ENCODE data around the genes AAAS and PCBP2.

DNA sequence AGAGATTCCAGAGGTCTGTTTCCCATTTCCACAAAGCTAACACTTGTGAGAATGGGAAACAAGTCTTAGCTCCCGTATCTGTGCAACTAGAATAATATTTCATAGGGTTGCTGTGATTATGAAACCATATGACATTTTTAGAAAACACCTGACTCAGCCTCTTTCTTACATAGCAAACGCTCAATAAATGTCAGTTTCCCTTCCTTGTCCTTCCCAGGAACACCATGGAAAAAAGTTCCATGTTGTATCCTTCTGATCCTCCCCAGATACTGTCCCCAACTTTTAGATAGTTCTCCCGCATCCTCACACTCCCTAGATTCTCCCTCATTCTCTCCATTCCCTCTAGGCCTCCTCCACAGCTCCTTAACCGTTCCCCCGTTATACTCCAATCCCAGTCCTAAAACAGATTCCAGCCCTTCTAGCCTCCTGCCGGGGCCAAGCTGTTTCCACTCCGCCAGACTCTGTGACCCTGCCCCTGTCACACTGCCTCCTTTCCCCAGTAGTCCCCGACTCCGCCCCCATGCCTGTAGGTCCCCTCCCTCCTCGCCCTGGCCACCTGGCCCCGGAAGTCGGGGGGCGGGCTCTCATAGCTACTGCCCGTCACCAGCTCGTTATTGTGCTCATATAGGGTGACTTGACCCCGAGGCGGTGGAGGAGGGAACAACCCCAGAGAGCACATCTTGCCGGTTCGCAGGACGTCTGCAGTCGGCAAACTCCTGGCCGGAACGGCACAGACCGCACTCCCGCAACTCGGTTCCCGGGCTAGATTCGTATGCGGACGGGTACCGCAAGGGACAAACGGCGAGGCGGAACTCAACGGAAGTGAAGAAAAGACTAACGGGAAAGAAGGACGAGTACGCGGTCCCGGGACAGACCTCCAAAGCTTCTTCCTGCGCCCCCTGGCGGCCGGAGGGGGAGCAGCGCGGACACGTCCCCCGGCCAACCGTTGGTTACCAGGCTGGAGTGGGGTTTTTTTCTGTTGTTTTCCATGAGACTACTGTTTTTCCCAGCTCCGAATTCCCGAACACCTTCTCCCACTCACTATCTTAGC lies at the start of gene AAAS:
Gene AAAS (minus strand): TSS at position 824 of the 1,051 bp plus-strand sequence.
- PRO-cap: bidirectional peak, plus-strand start at position 623 of the sequence, minus-strand start at position 471 of the sequence
- RRBS: 4% methylated on average over 23 of the region's 50 CpGs

- PRO-cap: no peak
- RRBS: no CpG with 5 or more reads among the region's 7 CpGs
Measured at GRCh38 chr12:53324420-53324661, 2.9 kb upstream of the AAAS start.

- PRO-cap: bidirectional peak, plus-strand start at chr12:53452102, minus-strand start at chr12:53451834
- RRBS: 4% methylated on average over 7 of the region's 31 CpGs
Measured at GRCh38 chr12:53451870-53452170, at the start of gene PCBP2. Gene PCBP2, plus strand, starts transcription at chr12:53452102.

- PRO-cap: no peak
- RRBS: no CpG with 5 or more reads among the region's 27 CpGs
Measured at GRCh38 chr12:53491953-53492738, 7.1 kb downstream of the MAP3K12 start.

- PRO-cap: no peak
- RRBS: no CpG with 5 or more reads among the region's 4 CpGs
Measured at GRCh38 chr12:53575460-53576309, 50.5 kb downstream of the ATF7 start.

DNA sequence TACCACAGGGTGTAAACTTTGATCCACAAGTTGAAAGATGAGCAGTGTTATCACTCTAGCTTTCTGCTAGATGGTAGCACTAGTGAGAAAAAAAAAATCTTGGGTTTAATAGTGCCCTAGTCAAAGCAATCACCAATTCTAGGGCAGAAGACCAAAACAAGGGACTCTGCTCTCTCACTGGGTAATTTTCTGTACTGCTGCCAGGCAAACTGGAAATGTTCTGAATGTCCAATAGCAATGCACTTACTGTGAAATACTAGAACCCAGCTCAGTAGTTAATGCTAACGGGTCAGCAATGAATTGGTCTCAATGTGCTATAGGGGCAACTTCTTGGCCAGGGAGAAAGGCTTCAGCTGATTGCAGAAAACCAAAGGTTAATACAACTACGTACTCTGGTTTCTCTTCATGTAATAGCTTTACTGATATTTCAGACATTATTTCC lies 2.2 kb downstream of the ATF7 start:
- PRO-cap: no peak
- RRBS: no CpG with 5 or more reads among the region's 2 CpGs

GRCh38 chr12:53674838-53675367 lies 980 bp downstream of the ATP5MC2 start:
- PRO-cap: no peak
- RRBS: no CpG with 5 or more reads among the region's 2 CpGs

- PRO-cap: no peak
- RRBS: no CpG with 5 or more reads among the region's 14 CpGs
Measured at GRCh38 chr12:53696822-53697187, 20.9 kb upstream of the ATP5MC2 start.

DNA sequence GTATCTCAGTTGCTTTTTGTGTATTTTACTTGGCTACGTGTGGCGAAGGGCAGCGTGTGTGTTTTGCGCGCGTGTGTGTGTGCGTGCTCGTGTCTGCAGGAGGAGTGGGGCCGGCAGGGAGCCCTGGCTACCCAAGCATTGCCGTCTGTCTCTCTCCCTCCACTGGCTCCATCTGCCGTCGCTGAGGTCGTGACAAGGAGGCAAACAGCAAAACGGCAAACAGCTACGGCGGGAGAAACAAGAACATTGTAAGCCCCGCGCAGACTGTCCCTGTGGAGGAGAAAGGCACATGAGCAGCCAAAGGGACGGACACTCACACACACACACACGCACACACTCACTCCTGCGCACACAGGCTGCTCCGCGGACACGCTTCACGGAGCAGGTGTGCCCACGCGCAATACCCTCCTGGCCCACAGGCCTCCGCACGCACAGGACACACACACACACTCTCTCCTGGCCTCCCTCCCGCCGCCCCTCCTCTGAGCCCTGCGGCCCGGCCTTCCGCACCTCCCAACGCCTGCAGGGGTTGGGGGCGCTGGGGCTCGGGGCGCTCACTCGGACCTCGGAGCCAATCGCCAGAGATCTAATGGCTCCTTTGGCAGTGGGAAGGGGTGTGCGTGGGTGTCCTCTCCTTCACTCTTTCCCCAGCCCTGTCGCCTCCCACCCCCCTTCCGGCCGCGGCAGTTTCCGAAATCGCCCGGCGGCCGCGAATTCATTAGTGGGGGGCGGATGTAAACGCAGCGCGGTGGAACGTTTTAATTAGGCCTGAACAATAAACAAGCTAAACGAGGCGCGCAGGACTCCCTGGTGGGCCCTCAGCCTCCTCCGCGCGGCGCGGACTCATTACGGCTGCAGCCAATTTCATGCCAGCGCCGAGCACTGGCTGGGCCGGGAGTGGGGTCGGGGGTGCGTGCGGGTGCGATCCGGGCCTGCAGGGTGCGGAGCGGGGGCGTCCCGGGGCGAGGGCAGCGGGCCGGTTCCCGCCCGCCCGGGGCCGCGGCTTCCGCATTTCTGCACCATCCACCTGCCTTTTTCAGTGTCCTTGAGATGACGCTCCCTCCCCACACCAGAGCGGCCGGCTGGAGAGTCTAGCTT lies 23.8 kb upstream of the CALCOCO1 start:
- PRO-cap: bidirectional peak, plus-strand start at position 416 of the sequence, minus-strand start at position 424 of the sequence; unidirectional peak, minus-strand start at position 1,016 of the sequence
- RRBS: 21% methylated on average over 12 of the region's 90 CpGs

DNA sequence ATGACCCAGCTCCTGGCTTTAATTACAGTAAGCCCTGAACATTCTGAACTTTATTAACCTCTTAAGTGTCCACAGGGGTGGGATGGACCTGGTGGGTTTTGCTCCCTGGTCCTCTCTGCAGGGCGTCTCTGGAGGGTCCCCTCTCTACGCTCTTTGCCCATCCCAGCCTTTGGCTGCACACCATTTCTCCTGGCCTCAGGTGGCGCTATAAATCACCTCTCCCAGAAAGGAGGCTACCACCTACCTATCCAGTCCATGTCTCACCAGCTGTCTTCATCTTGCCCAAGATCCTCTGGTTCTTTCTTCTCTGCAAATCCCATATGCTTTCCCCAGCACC lies 28.3 kb upstream of the CALCOCO1 start:
- PRO-cap: no peak
- RRBS: no CpG with 5 or more reads among the region's 3 CpGs

DNA sequence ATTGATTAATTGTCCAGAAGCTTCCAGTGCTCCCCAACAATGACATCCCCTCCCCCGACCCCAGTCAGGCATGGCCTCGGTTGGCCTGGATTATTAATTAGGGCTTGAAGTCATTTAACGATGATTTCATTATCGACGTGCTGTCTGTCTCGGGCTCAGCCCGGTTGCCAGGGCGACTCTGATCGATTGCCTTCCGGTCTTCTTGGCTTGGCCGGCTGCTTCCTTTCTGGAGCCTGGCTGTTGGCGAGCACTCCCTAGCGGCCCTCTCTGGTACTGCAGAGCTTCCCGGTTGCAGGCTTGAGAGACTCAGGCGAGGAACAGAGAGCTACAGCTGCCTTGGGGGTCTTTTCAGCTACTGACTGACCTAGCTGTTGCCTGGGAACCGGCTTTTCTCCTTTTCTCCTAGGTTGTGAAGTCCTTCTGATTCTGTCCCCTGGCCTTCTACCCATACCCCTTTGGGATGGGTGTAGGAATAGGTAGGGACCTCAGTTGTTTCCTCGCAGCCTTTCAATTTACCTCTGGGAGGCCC lies 29.9 kb upstream of the CALCOCO1 start:
- PRO-cap: no peak
- RRBS: 26% methylated on average over 6 of the region's 17 CpGs

GRCh38 chr12:53965623-53966947 lies 6.8 kb upstream of the HOXC11 start:
- PRO-cap: no peak
- RRBS: 94% methylated on average over 13 of the region's 65 CpGs

DNA sequence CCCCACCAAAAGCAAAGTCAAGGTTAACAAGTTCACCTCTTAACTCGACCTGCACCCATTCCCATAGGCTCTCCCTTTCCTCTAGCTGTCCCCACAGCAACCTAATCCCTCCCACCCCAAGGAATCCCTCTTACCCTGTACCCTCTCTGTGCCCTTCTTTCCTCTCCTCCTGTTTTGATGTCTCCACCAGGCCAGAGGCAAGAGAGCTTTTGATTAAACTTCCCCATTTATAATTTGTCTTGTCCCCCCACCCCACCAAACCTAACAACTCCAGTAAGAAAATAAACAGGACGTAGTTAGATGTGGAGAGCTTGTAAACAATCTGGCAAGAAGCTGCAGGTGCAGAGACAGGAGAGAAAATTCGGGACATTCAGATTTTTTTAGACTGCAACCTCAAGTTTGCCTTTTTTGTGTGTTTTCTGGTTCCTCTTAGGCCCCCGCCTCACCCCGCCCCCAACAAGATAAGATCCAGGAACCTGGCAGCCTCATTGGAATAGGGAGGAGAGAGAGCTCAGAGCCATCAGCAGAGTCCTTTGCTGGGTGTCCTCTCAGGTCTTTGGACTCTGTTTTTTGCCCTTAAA lies 2.7 kb downstream of the HOXC10 start:
- PRO-cap: no peak
- RRBS: no CpG with 5 or more reads among the region's 5 CpGs

DNA sequence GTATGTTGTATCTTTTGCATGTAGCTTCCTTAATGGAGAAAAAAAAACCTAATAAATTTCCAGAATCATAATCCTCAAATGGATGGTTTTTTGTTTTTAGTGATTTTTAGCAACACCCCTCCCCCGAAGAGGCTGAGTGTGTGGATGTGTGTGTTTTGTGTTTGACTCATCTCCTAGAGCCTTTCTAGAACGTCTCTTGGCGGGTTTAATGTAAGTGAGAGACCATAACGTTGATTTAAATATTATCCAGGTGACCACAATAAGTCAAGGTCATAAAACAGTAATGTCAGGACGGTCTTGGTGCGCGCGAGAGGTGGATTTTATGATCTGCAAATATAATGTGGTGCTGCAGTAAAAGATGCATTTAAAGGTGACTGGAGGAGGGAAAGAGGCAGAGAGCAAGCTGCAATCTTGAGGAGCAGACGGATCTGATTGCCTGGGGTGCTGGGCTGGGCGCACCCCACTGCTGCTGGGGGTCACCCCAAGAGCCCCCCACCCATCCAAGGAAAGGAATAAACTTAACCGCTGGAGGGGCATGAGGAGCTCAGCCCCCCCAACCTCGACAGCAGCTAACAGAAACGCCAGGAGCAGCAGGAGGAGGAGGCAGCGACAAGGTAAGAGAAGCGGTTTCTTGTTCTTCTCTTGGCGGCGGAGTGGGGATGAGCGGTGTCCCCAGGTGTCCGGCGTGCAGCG lies 5.4 kb downstream of the HOXC10 start:
- PRO-cap: unidirectional peak, plus-strand start at position 367 of the sequence
- RRBS: no CpG with 5 or more reads among the region's 21 CpGs

- PRO-cap: no peak
- RRBS: no CpG with 5 or more reads among the region's 9 CpGs
Measured at GRCh38 chr12:54080362-54080815, 26.8 kb downstream of the HOXC4 start.

GRCh38 chr12:54161541-54162112 lies 27.2 kb downstream of the SMUG1 start:
- PRO-cap: no peak
- RRBS: no CpG with 5 or more reads among the region's 4 CpGs

DNA sequence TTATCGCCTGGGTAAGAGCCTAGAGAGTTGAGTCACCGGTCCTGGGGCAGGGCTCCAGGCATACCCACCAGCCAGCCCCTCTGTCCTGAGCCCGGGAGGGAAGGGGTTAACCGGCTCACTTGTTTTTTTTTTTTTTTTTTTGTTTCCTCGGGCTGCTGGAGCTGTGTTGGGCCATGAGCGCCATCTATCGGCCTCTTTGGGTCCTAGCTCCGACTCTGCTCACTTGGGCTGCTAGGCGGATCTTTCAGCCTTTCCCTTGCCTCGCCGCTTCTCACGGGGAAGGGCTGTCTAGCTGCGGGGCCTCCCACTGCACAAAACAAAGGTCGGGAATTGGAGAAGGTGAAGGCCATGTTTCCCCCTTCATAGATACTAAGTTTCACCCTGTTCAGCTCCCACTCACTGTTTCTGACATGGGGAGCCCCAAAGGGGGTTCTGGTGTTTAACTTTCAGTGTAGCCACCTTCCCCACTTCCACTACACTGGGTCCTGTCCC lies 2.8 kb upstream of the SMUG1 start:
- PRO-cap: unidirectional peak, plus-strand start at position 319 of the sequence
- RRBS: 11% methylated on average over 2 of the region's 14 CpGs

GRCh38 chr12:54196305-54196799 lies 7.6 kb upstream of the SMUG1 start:
- PRO-cap: no peak
- RRBS: no CpG with 5 or more reads among the region's 9 CpGs

- PRO-cap: no peak
- RRBS: no CpG with 5 or more reads among the region's 9 CpGs
Measured at GRCh38 chr12:54238156-54239425, 41.3 kb downstream of the CBX5 start.

DNA sequence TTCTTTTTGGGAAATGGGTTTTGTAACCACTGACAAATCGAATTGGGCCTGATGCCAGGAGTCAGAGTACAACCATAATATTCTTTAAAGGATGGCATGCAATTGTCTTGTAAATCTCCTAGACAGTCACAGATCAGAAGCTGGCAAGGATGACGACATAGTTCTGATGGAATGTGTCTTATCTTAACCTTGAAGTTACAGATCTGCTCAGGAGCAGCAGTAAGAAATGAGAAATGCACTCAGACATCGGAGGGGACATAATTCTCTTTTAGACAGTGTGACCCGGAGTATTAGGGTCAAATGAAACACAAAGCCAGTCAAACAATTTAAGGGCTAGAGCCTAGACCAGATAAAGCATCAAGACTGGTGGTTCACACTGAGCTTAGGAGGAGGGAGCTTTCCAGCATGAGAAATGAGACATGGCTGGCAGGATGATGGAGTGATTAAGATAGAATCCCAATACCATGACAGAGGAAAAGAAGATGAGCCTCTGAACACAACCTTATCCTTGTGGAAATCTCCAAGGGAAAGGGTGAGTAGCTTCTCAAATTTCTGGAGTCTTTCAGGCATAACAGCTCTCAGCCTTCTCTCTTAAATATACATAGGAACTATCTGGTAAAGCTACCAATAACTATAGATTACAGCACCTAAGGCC lies 17.4 kb downstream of the CBX5 start:
- PRO-cap: no peak
- RRBS: no CpG with 5 or more reads among the region's 4 CpGs